ENCODE measurements around a stretch of chr19.

- PRO-cap = no peak
These were observed 9.1 kb upstream of the C19orf12 start for GRCh38 chr19:29723916-29724750.

DNA sequence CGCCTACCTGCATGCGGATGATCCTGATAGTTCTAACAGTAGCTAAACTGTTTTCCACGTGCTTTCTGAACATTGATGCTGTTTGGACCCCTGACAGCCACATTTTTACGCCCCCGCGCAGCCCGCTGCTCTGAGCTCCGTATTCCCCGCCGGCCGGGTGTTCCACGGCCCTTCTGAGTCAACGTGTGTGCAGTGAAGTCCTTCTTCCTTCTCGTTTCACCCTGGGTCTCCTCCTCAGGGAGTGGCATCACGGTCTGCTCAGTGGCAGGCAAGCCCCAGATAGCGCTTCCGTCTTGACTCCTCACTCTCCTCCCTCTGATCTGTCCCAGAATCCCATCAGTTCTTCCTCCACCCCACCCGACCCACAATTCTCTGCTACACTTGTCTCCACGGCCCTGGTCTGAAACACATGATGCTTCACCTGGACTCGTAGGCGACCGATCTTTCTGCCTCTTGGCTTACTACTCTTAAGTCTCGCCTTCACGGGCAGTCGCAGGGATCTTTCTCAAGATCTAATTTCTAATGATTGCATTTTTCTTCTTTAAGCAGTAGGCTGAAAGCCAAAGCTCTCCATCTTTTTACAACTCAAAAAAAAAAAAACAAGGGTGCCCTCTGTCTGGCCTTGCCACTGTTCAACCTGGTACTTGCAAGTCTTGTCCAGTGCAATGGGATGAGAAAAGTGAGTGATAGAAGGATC lies 33.9 kb downstream of the CCNE1 start:
- PRO-cap = no peak

GRCh38 chr19:29969631-29970188 lies 27.7 kb downstream of the URI1 start:
- PRO-cap = no peak

DNA sequence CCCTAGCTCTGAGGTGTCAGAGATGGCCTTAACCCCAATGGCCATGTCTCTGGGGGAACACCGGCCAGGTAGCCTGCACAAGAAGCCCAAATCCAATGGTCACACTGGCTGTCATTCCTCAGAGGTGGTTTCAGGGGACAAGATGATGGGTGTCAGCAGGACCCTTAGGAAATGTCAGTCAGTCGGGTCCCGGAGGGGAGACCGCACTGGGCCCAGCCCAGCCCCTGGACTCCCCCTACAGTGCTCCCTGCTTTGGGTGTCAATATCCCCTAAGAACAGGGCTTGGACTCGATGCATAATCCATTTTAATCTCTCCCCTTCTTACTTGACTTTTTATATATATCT lies 32.0 kb upstream of the ZNF536 start:
- PRO-cap = no peak

GRCh38 chr19:31023078-31023573 lies 326.1 kb downstream of the TSHZ3 start:
- PRO-cap = no peak

DNA sequence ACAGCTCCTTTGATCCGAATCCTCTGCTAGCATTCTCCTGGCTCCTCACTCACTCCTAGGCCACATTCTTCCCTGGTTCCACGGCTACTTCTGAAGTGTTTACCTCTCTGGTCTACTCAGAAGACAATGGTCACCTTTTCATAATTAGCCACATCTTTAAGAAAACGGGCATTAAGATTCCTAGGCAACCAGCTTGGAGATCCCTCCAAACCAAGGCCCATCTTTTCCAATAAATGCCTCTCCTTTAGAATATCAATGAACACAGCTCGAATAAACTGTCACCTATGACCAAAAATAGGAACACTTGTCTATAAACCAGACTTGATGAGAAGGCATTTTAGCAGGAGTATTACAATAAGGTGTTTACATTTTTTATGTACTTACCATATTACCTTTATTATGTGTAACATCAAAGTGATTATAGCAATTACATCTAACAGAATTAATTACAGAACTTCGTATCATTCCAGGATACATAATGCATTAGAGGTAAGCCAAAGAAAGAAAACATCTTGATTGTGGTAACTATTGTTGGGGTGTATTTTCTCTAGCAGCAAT lies 7.4 kb downstream of the TSHZ3 start:
- PRO-cap = no peak

DNA sequence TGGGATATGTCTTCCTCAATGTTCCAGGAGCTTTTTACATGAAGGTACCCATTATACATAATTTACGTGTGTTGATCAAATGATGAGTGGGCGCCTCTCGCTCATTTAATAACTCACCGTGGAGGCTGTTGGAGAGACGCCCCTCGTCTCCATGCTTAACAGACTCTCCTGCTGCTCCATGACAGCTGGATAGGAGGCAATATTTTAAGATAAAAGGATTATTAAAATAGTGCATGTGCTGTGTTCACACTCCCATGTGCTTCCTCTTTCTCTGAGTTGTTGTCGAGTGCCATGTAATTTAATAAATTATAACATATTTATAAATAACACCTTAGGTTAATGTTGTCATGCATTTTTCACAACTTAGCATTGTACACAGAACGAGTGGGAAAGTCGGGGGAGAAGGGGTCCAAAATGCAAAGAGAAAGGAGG lies 161.4 kb upstream of the TSHZ3 start:
- PRO-cap = unidirectional peak, plus-strand start at position 181 of the sequence

- PRO-cap = no peak
These were observed 248.5 kb upstream of the TSHZ3 start for GRCh38 chr19:31597710-31598072.

DNA sequence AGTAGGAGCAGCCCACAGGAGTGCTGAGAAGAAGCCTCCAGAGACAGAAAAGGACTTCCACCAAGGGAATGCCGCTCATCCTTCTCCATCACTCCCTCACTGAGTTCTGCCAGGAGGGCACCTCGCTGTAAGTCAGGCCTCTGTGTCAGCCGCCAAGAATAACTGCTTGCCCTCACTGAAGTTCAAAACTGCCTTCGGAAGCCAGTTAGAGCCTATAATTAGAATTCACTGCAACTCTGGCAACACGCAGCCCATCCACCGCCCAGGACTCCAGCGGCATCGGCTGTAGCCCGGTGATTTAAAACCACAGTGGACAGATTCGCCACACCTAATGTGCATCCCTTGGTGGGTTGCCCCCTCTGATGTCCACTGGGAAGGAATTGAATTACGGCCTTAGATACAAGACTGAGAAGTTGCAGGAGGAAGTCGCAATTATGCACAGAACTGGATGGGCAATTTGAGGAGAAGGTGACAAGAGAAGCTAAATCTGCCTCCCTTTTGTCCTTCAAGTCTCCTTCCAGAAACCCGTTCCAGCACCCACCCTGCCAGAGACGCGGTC lies 281.7 kb upstream of the ZNF507 start:
- PRO-cap = no peak

DNA sequence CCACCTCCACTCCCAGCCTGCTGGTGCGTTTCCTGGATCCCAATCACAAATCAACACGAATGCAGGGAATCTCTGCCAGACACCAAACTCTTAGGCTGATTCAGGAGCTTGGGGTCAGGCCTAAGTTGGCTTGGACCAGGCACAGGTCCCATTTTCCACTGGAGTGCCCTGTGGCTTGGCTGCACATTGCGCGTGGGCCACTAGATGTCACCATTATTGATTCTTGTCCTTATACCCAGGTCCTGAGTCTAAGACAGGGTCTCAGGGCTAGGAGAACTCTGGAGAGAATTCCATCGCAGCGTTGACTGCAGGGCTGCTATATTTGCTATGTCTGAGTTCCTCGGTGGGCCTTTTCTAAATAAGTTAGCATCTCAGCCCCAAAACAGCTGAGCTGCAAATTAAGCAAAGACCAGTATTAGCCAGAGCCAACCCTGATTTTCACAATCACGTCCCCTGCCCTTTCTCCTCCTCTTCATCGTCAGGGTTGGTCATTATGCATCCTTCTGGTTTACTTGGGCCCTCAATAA lies 5.1 kb upstream of the ZNF507 start:
- PRO-cap = no peak

- PRO-cap = no peak
These were observed 8.3 kb downstream of the ZNF507 start for GRCh38 chr19:32353350-32354418.

GRCh38 chr19:32374968-32375590 lies 29.7 kb downstream of the ZNF507 start:
- PRO-cap = no peak

- PRO-cap = no peak
These were observed 29.2 kb upstream of the DPY19L3 start for GRCh38 chr19:32376359-32376725.

DNA sequence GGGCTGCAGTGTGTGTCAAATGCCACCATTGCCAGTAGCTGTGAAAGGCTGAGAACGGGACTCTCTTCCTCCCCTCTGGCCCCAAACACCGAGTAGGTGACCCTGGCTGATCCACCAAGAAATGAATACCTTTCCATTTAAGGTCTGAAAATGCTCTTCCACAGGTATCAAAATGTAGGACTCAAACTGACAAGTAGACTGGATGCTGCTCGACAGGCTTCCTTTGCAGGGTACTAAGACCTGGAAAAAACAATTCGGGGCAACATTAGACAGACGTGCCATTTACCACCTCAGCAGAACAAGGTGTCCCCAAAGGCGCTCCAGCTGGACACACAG lies 25.5 kb downstream of the ANKRD27 start:
- PRO-cap = no peak

GRCh38 chr19:32652841-32653727 lies 21.9 kb downstream of the ANKRD27 start:
- PRO-cap = no peak

GRCh38 chr19:32699935-32700284 lies 8.3 kb downstream of the NUDT19 start:
- PRO-cap = no peak

DNA sequence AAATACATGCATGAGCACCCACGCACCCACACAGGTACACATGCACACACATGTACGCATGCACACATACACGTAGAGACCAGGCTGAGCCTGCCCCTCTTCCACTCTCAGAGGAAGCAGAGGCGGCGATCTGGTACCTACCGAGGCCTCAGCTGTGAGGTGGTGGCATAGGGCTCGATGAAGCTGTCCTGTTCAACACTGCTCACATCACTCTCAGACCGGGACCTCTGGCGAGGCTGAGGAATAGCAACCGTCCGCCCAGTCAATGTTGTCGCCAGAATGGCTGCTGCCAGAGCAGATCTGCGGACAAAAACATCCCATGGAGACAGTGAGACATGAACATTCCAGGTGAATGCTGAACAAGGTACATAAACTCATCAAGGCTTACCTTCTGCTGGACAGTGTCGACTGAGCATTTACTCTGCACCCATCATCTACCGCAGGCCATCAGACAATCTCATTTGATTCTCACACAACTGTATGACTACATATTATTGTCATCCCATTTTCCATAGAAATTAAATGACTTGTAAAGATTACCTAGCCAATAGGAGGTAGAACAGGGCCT lies 11.9 kb downstream of the CEP89 start:
- PRO-cap = no peak

DNA sequence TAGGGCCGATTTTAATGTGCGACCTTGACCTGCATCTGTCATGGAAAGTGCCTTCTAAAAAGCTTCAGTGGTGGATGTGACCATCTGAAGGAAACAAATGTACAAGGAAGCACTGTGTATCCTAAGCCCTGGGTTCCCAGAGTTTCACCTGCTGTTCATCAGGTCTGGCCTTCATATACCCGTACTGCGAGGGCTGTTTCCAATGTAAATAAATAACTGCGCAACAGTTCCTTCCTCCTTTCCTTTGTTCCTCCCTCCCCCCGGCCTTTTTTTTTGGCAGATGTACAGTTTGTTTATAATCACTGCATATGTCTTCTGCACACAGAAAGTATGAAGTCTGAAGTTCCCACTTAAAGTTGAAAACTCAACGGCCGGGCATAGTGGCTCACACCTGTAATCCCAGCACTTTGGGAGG lies 5.2 kb downstream of the FAAP24 start:
- PRO-cap = no peak

- PRO-cap = no peak
These were observed 1.2 kb downstream of the RHPN2 start for GRCh38 chr19:33063232-33064183.

DNA sequence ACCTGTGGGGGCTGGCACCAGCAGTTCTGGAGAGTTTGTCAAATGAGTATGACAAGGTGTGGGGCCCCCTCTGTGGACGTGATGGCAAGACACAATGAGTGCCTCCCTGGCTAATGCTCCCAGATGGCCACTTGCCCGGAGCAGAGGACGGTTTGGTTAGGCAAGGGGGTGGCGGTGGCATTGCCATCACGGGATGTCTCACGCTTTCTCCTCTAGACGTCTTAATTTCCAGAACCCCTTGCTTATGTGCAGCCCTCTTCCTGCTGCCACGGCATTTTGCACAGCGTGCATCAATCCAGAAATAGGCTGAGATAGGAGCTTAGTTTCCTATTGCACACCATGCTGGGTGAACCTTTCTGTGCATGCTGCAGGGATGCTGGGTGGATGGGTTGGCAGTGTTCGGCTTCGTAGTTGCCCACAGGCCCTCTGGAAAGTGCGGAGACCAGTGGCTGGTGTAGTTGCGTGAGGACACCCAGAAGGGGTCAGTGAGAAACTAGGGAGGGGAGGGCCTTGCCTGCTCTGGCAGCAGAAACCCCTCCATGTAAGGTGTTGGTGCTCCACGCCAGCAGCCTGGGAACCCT lies 18.1 kb upstream of the LRP3 start:
- PRO-cap = no peak

Measured in pulmonary lymph node (tissue), 1 donor.